AG10803 (cell line): ENCODE measurements around the genes PTPN1, BCAS4 and KCNG1.

DNA sequence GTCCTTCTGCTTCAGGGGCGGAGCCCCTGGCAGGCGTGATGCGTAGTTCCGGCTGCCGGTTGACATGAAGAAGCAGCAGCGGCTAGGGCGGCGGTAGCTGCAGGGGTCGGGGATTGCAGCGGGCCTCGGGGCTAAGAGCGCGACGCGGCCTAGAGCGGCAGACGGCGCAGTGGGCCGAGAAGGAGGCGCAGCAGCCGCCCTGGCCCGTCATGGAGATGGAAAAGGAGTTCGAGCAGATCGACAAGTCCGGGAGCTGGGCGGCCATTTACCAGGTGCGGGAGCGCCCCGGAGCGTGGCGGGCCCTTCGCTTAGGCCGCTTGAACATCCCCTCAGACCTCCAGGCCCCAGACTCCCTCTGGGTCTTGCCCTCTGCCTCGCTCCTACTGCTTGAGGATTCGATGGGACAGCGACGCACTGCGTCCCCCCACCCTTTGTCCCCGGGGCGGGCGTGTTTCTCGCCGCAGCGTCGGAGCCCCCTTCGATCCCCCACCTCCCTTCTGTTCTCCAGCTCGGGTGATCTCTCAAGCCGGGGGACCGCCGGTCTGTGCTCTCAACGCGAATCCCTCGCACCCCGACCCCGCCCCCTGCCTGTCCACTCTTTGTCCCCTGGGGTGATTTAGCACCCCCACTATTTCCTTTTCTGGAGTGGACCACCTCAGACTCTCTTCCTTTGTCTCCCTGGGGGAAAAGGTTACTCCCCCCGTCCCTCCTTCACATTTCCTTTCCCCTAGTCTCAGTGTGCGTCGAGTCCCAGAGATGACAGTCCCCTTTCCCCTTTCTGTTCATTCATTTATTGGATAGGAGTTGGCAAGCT, at the start of gene PTPN1:
Gene PTPN1 (plus strand): TSS at position 65 of the 814 bp plus-strand sequence.
- RRBS = under 1% methylated on average over 18 of the region's 58 CpGs

DNA sequence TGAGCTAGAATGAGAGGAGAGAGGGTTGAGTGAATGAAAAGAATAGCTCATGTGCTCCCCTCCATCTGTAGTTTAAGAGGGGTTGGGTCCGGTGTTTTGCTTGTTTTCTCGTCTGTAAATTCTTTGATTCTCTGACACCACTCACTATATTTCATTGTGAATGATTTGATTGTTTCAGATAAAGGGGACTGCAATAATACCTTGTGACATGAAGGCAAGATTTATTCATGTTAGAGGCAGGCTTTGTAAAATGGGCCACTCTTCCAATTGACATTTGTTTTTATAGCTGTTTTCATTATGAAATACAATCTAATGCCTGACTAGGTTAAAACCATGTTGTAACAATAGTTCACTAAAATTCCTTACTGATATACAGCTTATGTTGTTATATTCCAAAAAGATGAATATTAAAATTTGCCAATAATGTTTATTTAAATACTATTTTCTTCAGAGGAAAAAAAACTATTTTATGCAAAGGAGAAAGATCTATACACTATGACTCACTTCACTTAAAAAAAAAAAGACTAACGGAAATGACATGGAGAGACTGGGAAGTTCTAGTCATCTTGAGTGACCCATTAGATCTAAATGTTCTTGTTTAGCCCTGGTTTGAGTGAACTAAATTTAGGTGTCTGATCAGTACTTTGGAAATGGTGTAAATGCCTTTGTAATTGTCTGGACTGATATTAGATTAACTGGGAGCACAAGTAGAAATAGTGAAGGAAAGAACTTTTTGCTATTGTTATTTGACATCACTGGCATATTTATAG, 3.4 kb downstream of the PTPN1 start:
- RRBS = no CpG with 5 or more reads among the region's 3 CpGs

DNA sequence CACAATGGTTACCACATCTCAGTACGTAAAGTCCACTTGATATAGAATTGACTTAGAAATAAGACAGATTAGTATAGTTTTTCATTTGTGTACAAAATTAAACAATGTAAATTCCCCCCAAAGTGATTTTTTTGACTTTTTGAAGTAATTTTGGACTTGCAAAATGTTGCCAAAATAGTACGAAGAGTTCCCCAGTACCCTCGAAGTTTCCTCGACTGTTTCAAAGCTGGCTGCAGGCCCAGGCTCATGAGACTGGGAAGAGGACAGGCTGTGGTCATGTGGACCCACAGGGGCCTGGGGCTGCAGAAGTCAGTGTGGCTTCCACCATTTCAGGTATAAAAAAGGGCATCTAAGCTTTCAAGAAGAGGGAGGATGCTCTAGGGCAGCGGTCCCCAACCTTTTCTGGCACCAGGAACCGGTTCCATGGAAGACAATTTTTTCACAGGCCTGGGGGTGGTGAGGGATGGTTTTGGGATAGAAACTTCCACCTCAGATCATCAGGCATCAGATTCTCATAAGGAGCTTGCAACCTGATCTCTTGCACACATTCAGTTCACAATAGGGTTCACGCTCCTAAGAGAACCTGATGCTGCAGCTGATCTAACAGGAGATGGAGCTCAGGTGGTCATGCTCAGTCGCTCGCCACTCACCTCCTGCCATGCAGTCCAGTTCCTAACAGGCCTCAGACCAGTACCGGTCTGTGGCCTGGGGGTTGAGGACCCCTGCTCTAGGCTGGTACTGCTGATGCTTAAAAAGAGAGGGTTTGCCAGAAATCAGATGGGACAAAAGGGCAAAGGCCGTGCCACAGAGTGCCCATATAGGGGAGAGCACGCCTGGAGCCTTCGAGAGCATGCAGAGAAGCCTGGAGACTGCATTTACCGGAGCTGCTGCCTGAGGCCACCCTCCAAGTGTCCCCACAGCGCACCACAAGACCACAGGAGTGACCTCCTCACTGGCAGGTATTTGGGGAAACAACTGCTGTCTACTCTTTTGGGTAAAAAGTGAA, 75.2 kb downstream of the PTPN1 start:
- RRBS = no CpG with 5 or more reads among the region's 15 CpGs

DNA sequence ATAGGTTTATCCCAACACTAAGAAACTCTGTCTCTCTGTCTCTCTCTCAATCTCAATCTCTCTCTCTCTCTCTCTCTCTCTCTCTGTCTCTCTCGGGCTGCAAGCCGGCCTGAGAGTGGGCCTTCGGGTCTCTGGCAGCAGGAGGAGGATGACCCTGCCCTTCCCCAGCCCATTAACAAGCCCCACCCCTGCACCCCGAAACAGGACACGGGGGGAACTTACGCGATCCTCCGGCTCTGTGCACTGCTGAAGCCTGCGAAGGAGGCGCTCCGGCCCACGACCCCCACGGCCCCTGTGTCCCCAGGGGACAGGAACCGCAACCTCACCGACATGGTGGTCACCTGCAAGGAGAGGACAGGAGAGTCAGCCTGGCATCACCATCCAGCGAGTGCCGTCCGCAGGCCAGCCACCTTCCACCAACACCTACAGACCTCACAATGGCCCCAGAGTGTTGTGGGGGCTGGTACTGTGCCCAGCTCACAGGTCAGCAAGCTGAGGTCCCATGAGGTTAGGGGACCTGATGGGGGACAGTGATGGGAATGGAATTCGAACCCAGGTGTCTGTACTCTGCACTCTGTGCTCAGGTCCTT, 60.7 kb downstream of the RIPOR3 start:
- RRBS = no CpG with 5 or more reads among the region's 19 CpGs

DNA sequence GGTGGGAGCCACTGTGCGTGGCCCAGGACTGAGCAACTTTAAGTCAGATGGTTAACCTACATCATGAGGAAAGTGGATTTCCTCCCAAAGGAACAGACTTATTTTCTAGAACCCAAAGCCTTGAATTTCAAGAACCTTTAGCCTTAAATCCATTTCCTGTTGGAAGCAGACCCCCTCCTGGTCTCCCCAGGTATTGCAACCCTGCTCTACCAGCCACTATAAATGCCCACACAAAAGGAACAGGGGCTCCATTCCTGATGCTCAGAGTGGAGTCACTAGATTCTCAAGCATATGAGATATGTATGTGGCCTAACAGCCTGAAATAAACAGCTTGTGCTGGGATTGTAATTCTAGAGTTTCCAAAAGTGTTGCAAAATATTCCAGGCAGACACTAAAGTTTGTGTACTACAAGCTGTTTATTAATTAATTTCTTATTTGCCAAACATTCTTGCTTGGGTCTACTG, 44.9 kb downstream of the RIPOR3 start:
- RRBS = no CpG with 5 or more reads among the region's 1 CpG

GRCh38 chr20:50730106-50730827, 1.1 kb upstream of the PARD6B start:
- RRBS = 9% methylated on average over 4 of the region's 17 CpGs

DNA sequence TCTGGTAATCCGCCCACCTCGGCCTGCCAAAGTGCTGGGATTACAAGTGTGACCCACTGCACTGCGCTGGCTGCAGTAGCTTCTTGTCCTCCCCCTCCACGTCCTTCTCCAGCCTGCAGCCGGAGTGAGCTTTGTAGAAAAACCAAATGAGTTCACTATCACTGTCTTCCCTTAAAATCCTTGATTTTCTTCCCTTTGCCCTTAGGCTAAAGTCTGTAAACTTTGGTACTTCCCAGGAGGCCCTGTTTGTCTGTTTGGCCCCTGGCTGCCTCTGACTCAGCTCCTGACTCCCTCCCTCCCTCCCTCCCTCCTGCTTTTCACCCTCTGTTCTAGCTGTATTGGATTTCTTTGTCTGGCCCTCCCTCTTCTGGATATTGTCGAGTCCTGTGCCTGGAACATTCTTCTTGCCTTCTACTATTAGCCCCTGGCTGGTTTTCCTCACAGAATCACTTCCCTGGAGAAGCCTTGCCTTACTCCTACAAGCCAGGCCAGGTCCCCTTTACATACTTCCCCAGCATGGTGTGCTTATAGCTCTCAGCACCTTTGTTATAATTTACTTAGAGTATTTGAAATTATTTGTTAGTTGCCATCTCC, 13.1 kb downstream of the PARD6B start:
- RRBS = no CpG with 5 or more reads among the region's 6 CpGs

- RRBS = no CpG with 5 or more reads among the region's 9 CpGs
These were observed 14.3 kb downstream of the PARD6B start for GRCh38 chr20:50745361-50746390.

- RRBS = 2% methylated on average over 35 of the region's 101 CpGs
These were observed at the start of gene BCAS4 for GRCh38 chr20:50794643-50795877. Gene BCAS4 (plus strand): TSS chr20:50795061.

DNA sequence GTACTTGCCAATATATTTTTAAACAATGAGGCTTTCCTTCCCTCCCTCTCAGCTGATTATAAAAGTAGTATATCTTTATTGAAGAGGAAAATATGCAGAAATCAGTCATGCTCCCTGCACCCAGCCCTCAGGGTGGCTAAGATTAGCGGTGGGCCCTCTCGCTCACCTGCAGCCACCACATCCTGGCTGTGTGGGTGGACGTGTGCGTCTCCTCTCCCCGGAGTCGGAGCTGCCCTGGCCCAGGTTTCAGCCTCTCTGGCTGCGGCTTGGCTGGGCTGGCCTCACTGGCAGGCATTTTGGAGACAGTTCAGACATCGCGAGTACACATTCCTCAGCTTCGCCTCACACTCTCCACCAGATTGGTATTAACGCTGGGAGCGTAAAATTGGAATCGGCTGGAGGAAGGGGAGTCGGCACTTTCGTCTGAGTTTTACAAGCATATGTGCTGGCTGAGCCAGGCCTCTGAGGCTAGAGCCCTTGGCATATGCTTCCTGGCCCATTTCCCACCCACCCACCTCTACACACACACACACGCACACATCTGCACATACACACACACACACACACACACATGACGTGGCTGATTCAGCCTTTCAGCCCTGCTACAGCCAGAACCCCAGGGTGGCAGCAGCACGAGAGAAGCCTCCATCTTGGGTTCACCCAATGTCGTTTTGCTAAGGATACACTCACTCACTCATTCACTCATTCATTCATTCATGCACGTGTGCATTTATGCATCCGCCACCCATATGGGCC, 42.8 kb downstream of the BCAS4 start:
- RRBS = no CpG with 5 or more reads among the region's 21 CpGs

DNA sequence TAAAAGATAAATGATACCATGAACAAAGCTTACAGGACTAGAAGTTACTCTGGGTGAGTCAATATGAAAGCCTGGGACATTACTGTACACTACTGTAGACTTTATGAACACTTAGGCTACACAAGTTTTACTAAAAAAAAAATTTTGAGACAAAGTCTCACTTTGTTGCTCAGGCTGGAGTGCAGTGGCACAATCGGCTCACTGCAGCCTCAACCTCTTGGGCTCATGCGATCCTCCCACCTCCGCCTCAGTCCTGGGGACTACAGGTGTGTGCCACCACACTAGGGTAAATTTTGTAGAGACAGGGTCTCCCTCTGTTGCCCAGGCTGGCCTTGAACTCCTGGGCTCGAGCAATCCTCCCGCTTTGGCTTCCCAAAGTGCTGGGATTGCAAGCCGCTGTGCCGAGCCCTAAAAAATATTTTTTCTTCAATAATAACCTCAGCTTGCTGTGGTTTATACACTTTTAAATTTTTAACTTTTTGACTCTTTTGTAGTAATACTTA, 35.8 kb downstream of the ADNP start:
- RRBS = no CpG with 5 or more reads among the region's 7 CpGs

- RRBS = no CpG with 5 or more reads among the region's 6 CpGs
These were observed 32.8 kb downstream of the ADNP start for GRCh38 chr20:50898156-50899131.

GRCh38 chr20:51022620-51023536, at the start of gene KCNG1:
Gene KCNG1 (minus strand): TSS chr20:51023107.
- RRBS = 2% methylated on average over 27 of the region's 119 CpGs

GRCh38 chr20:51286467-51286972, 256.0 kb downstream of the NFATC2 start:
- RRBS = no CpG with 5 or more reads among the region's 3 CpGs

DNA sequence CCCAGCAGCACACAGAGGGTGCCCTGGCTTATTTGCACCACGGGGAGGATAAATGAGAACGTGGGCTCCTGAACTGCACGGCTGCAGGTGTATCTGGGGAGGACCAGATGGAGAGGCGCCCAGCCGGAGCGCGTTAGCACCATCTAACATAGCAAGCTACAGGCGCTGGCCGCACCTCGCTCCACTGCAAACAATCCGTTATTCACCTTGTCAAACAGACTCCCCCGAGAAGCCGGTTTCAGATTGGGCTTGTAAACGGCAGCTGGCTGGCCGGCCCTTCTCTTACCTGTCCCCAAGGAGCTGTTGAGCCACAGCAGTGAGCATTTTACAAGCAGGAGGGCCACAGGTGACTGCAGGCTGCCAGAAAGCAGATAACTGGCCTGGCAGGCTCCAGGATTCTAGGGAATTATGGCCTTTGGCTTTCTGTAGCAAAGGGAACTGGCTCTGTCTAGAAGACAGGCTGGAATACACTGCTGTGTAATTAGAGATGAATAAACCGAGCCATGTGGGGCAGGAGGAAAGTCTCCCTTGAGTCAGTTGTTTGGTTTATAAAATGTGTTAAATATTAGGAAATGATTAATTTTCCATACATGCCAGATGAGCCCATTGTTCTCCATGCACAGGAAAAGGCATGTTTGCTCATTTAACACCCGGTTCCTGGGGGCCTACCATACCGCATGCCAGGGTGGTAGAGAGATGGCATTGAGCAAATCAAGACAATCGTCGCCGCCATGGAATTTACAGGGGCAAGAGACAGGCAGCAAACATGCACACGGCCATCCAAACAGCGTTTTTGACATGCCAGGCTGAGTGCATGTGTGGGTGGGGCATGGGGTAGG, 159.4 kb downstream of the NFATC2 start:
- RRBS = 46% methylated on average over 7 of the region's 23 CpGs

DNA sequence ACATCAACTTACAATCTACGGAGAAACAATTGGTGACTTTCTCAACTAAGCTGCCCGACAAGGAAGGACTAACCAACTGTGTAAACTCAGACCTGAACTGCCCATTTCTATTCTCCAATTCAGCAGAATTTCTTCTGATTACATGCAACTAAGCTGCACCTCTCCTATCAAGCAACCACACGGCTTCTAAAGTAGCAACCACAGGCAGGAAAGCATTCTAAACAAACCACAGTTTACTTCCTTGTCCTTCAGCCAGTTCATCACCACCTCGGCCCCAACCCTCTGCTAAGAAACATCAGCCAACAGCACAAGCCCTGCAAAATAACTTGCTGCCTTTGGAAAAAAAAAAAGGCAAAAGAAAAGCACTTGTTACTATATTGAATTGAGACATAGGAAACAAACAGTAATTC, 140.4 kb downstream of the NFATC2 start:
- RRBS = no CpG with 5 or more reads among the region's 4 CpGs

- RRBS = no CpG with 5 or more reads among the region's 19 CpGs
These were observed 11.1 kb downstream of the NFATC2 start for GRCh38 chr20:51531058-51532135.

GRCh38 chr20:51540920-51541927, 1.3 kb downstream of the NFATC2 start:
- RRBS = no CpG with 5 or more reads among the region's 17 CpGs

DNA sequence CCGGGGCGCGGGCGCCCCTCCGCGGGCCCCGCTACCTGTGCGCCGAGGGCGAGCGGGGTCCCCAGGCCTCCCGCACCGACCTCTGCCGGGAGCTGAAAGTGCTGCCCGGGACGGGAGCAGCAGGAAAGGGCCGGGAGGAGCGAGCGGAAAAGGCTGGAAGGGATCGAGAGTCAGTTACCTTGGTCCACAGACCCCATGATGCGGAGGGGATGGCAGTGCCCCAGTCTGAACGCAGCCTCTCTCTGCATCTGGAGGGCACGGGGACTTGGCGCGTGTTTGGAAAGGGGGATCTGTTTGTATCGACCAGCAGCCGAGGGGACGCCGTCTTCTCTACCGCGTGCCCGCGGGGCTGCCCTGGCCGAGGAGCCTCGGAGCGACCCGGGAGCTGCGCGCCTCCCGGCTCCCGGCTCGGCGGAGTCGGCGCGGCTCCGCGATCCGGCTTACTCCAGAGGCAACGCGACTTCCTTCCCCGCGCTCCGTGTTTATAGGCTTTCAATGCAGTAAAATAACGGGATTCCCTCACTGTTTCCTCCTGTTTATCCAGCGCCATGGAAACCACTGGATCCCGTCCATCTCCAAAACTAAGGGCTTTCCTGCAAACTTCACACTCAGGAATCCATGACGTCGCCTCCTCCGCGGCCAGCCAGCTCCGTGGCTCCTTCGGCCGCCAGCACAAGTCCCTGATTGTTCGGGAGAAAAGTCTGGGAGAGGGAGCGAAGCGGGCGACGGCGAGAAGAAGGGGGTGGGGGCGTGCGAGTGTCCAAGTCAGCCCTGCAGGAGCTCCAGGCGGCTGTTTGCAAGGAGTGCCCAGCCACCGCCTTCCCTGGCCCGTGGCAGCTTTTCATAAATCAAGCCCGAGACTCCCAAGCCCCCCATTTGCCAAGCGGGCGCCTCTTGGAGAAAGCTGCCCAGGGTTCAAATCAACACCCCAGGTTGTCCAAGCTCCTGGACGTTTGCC, 20.1 kb upstream of the NFATC2 start:
- RRBS = 1% methylated on average over 11 of the region's 79 CpGs